ENCODE data around the genes GGCX and IMMT.

DNA sequence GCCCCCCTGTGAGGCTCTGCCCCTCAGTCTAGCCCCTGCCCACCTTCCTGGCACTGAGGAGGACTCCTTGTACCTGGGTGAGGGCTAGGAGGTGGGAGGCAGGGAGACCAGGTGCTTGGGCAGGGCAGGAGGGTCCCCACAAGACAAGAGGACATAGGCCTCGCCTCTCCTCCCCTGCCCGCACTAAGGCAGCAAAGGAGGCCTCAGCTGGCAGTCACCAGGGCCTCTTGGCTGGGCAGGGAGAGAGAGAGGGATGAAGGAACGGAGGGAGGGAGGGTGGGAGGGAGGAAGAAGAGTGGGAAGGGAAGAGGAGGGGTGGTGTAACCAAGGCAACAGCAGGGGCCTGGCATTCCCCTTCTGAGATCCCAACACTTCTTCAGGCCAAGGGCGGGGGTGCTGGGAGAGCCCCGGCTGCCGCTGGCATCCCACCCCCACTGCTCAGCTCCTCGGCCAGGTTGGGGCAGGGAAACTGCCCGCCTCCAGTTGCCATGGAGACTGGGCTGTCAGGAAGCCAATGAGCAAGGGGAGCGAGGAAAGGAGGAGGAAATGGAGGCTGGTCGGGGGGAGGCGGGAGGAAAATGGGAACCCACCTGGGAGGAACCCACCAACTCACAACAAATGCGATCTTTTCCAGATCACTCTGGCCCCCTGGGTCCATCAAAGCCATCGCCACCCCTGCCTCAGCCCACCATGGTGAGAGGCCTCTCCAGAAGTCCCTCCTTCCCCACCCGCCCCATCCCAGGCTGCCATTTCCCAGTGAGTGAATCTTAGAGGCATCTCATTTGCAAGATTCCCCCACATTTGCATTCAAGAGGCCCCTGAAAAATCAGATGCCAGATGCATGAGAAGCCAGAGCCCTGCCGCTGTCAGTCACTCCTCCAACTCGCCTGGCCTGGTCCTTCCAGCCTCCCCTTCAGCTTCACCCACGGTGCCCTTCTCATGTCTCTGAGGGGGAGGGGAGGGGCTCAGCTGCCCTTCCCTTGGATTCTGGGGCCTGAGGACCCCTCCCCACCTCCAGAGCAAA is 12.4 kb downstream of the SH2D6 start:
- RRBS: no CpG with 5 or more reads among the region's 17 CpGs

- RRBS: no CpG with 5 or more reads among the region's 5 CpGs
Observed at GRCh38 chr2:85438741-85439136, 20.2 kb downstream of the SH2D6 start.

DNA sequence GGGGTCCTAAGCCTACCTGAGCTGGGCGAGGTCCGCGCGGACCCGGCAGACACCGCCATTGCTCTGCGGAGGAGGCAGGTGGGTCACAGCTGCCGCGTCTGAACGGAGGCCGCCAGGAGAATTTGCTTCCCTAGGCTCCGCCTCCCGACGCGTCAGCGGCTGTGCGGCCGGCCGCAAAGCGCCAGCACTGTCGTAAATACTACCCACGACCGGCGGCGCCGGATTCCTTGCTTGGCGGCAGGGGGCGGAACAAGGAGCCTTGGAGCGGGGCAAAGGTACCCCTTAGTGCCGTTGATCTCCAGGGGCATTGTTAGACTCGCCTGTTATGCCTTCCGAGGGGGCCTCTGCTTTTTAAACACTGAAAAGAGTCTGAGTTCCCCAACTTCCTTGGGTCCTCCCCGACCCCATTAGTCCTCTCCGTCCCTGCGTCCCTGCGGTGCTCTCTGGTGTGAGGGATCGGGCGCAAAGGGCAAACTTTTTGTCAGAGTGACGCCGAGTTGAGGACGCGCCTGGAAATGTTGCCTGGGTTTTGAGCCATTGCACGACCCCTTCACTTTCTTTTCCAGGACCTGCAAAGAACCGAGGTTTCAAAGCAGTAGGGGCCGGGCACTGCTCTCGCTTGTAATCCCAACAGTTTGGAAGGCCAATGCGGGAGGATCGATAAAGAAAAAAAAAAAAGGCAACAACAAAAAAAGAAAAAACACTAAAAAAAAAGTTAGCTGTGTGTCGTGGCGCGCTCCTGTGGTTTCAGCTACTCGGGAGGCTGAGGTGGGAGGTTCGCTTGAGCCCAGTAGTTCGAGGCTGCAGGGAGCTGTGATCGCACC is at the start of gene GGCX:
Gene GGCX (minus strand): TSS at position 124 of the 824 bp plus-strand sequence.
- RRBS: under 1% methylated on average over 9 of the region's 55 CpGs

DNA sequence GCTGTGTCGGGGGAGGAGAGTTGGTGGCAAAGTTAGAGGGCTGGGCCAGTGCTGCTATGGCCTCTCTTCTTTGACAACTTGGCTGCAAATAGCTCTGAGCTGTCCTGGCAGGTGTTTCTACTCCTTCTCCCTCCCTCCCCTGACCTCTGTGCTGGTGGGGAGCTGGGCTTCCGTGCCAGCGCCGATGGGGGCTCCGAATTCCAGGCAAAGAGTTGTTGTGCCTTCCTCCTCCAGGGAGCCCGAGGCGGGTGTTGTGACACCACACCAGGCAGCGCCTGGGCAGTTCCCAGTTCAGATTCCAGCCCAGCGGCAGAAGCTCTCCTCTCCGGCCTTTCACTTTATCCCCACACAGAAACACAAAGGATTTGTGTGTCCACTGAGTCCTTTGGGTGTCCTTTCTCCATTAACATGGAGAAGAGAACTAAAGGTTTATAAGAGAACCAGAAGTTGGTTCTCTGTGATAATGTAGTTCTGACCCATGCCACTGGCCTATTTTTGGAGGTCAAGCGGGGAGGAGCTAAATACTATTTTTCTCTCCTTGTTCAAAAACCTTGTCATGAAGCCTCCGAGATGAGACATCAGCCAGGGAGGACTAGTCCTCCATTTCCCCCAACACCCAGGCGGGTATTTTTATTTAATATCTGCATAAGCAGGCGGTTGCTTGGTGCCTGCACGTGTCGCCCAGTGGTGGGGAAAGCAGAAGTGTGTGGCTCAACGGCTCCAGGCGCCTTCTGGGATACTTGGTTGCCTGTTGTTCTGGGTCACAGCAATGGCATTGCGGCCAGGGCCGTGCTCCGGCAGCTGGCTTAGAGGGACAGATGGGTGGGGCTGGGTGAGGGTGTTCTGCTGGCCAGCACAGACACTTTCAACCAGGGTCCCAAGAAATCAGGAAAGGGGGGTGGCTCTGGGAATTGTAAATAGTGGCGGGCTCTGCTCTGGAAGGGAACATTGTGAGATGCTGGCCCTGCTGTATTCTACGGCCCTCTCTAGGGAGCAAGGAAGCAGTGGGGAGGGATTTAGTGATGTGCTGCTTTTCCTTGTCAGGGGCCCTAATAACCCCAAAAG is 666 bp downstream of the VAMP8 start:
- RRBS: no CpG with 5 or more reads among the region's 23 CpGs

- RRBS: no CpG with 5 or more reads among the region's 17 CpGs
Observed at GRCh38 chr2:85591364-85591974, 4.1 kb upstream of the RNF181 start.

GRCh38 chr2:85714416-85714870 is 20.3 kb downstream of the GNLY start:
- RRBS: no CpG with 5 or more reads among the region's 7 CpGs

DNA sequence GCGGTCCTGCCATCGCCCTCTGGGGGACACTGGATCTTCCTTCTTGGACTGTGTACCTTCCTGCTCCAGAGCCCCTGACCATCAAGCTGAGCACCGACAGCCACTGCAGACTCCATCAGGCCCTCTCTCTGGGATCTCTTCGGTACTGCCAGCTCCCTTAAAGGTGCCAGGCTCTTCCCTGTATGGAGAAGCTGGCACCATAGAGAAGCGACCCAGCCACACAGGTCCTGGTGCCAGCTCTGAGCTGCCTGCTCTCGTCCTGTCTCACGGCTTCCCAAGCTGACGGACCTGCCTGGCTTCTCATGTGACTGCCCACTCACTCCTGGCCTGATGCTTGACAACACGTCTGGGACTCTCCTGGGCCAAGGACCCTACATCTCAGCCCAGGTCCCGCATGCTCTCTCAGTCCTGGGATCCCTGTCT is 12.6 kb upstream of the ATOH8 start:
- RRBS: no CpG with 5 or more reads among the region's 10 CpGs

DNA sequence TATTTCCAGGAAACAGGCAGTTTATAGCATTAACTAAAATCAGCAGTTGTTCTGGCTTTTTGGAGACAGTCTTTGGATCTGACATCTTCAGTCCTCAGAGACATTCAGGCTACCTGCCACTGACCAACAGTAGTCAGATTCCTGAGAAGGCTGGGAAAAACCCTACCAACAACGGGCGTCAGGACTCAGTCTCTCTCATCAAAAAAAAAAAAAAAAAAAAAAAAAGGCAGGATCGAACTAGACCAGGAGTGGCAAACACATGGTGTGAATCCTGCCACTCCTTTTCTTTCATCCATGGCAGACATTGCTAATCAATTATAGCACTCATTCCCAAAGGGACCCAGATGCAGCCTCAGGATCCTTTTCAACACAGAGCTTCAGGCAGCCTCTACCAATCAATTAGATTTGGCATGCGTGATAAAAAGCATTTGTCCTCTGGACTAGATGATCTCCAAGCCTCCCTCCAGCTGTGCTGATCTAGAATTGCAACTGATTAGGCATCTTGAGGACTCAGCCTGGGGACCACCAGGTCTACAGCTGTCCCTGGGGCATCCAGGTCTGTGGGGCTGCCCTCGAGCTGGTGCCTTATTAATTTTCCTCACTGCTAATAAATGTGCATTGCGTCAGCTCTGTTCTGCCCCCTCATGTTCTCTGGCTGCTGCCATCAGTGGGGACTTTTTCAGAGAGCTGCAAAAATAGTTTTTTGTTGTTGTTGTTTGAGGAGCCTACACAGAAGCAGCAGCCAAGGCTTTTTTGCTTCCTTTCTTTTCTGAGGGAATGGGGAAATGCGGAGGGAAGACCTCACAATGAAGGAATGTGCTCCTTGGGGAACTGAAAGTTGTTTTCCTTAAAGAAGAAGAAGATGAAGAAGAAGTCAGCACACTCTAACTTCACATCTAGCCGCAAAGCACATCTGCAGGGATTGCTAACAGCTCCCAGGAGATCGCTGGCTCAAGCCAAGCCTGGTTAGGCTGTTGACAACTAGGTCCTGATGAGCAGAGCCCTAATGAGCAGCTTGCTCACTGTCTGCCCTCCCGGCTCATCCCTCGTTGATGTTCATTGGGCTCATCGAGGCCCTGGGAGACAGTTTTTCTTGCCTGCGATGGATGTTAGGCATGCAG is 8.9 kb upstream of the ATOH8 start:
- RRBS: no CpG with 5 or more reads among the region's 13 CpGs

- RRBS: under 1% methylated on average over 46 of the region's 96 CpGs
Observed at GRCh38 chr2:85754423-85755390, 916 bp downstream of the ATOH8 start.

GRCh38 chr2:85761712-85762093 is 7.9 kb downstream of the ATOH8 start:
- RRBS: no CpG with 5 or more reads among the region's 2 CpGs

- RRBS: no CpG with 5 or more reads among the region's 48 CpGs
Observed at GRCh38 chr2:85771777-85772945, 18.4 kb downstream of the ATOH8 start.

DNA sequence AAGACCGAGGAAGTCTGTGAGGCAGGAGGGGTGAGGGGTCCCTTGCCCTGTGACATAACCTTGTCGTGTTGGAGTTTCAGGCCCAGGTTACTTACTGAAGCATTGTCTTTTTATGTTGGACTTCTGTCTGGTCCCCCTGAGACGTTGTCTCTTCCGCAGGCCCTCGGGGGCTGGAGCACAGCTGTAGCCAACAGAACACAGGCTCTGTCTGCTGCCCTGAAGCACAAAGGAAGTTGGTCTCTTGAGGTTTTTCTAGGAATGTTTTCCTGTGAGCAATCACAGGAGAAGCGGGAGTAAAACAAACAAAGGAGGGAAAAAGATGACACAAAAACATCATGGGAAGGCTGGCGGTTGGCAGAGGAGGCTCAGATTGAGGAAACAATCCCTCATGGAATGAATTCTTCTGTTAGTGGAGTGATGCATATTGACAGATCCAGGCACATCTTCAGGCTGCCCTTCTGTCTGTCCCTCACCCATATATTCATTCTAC is 5.0 kb upstream of the ST3GAL5 start:
- RRBS: no CpG with 5 or more reads among the region's 7 CpGs

GRCh38 chr2:85894301-85895044 is 5.7 kb upstream of the ST3GAL5 start:
- RRBS: no CpG with 5 or more reads among the region's 7 CpGs

DNA sequence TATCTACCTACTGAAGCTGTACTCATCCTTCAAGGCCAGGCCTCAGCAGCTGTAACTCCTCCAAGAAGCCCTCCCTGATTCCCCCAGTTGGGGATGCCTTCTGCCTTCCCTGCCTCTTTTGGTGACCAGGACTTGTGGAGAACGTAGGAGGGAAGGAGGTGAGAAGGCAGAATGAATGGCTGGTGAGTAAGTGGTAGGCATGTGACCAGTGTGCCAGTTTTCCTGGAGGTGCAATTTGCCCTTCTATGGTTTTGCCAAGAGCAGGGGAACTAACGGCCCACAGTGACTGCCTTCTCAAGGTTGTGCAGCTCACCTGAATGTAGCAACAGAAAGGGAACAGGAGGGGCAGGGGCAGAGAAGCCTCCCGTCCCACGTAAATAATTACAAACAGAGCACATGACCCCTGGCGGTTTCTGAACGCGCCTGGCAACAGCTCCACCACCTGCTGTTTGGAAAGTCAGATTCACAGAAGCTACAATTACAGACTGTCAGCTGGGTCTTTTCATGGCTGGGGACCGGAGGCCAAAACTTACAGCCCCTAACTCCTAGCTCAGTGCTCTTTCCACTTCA is 69.9 kb downstream of the POLR1A start:
- RRBS: no CpG with 5 or more reads among the region's 8 CpGs

DNA sequence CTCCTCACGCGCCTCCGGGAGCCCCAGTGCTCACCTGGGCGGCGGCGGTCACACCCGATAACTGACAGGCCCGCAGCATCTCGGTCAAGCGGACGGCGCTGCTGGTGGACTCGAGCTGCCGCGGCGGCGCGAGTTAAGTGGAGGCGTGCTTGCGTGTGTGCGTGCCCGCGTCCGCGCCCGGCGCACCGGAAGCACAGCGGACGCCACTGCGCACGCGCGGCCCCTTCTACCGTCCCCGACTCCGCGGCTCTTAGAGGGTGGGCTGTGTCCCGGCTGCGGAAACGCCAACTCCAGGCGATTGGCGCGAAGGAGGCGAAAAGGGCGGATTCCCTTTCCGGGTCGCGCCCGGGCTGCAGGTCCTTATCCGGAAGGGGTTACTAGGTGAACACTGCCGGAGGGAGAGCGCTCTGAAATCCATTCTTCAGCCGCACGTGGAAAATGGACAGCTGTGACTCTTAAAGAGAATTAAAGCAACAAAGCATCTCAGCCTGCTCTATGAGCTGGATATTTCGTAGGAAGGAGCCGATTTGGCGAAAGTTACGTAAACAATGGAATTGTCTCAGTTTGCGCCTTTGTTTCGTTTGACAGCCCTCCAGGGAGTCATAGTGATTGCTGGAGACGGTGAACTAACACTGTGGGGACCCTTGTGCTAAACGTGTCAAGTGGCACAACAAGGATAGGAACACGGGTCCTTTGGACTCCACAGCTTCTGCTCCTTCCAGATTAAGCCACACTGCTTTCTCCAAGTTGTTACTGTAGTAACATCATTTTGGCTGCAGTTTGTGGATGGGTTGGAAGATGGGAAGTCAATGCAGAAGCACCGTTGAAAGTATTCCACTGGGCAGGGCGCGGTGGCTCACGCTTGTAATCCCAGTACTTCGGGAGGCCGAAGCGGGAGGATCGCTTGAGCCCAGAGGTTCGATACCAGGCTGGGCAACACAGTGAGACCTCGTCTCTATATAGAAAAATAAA is at the start of gene IMMT:
Gene IMMT (minus strand): TSS at position 159 of the 972 bp plus-strand sequence.
- RRBS: under 1% methylated on average over 22 of the region's 74 CpGs

GRCh38 chr2:86254650-86255325 is 55.5 kb downstream of the MRPL35 start:
- RRBS: no CpG with 5 or more reads among the region's 7 CpGs

- RRBS: no CpG with 5 or more reads among the region's 4 CpGs
Observed at GRCh38 chr2:86398977-86399411, 42.2 kb upstream of the KDM3A start.

- RRBS: no CpG with 5 or more reads among the region's 3 CpGs
Observed at GRCh38 chr2:86466182-86466824, 25.1 kb downstream of the KDM3A start.

GRCh38 chr2:86482945-86483441 is 41.8 kb downstream of the KDM3A start:
- RRBS: no CpG with 5 or more reads among the region's 3 CpGs

GRCh38 chr2:86548629-86549236 is 14.5 kb downstream of the CHMP3 start:
- RRBS: no CpG with 5 or more reads among the region's 39 CpGs